Mucosa of descending colon (tissue), 1 donor: ENCODE data around the gene TRAPPC5.

DNA sequence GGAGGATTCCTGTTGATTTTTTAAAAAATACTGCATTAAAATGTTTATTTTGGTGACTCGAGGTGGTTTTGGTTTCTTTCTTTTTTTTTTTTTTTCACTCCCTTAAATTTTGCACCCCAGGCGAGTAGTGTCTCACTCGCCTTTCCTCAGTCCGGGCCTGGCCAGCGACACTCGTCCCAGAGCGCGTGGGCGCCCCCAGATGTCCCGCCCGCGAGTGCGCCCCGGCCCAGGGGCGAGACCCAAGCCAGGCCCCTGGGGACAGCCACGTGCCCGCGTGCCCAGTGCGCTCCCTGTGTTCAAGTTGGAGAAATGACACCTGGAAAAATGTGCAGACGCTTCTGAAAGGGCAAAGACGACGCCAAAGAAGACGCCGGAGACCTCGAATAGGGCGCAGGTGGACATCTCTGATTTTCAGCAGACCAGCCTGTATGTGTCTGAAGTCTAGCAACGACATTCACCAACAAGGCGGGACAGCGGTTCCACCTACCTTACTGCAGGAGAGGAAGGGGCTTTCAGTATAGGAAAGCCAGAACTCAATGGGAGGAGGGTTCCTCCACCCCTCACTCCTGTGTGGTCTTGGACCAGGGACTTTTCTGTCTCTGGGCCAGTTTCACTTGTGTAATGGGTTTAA is 608 bp upstream of the INSR start:
- PRO-cap = bidirectional peak, plus-strand start at position 329 of the sequence, minus-strand start at position 197 of the sequence

GRCh38 chr19:7355419-7355706 is 6.6 kb downstream of the ARHGEF18 start:
- PRO-cap = no peak

DNA sequence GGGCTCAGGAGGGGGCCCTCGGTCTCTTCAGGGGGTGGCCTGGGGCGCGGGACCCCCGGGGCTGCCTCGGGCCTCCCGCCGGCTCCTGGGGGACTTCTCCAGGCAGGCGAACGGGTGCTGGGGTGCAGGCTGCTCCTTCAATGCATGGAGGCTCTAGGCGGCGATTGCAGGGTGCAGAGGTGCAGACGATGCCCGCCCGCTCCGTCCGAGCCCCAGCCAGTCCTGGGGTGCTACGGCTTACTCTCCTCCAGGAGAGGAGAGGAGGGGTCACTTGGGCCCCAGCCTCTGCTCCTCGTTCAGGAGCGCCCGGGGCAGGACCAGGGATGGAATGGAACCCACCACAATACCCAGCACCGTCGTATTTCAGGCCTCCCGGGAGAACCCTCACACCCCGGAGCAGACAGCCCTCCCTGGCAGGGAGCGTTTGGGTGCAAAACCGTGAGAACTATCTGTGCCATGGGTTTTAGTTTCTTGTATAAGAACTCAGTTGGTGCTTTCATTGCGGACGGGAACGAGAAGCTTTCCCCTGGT is 46.6 kb downstream of the ARHGEF18 start:
- PRO-cap = no peak

DNA sequence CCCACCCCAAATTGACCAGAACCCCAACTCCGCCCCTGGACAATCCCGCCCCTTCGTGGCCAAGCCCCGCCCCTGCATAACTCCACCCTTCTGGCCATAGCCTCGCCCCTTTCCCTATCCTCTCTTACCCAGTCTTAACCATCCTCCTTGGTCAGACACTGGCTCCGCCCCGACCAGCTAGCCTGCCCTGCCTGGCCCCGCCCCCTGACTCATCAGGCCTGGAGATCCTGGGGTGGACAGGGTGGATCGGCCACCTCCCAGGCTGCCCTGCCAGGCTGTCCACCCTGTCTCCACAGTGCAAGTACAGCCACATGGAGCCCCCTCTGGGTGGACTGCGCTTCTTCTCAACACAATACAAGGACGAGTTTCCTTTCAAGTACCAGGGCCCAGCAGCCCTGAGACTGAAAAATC is 8.0 kb upstream of the ZNF358 start:
- PRO-cap = no peak

GRCh38 chr19:7516281-7516547 is 311 bp downstream of the ZNF358 start:
- PRO-cap = no peak

- PRO-cap = no peak
Observed at GRCh38 chr19:7516548-7516878, 610 bp downstream of the ZNF358 start.

DNA sequence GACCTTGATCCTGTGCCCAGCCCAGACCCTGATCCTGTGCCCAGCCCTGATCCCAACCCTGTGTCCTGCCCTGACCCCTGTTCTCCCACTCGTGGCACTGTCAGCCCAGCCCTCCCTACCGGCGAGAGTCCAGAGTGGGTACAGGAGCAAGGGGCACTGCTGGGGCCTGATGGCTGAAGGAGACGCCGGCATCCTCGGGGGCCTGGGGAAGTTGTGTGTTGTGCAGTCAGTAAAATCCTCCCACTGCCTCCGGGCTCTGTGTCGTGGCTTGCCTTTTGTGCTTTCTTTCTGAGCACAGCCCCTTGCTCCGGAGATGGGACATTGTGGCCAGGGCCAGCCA is 1.7 kb upstream of the MCOLN1 start:
- PRO-cap = no peak

DNA sequence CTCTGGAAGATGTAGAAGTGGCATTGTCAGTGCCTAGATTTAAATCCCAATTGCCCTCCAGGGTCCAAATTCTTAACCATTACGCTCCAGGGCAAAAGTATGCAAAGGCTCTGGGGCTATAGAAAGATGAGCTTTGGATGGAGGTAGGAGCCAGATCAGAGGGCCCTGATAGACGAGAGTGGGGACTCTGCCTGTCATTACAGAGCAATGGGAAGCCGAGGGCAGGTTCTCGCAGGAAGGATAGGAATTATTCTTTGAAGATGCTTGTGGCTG is 664 bp upstream of the MCOLN1 start:
- PRO-cap = no peak

DNA sequence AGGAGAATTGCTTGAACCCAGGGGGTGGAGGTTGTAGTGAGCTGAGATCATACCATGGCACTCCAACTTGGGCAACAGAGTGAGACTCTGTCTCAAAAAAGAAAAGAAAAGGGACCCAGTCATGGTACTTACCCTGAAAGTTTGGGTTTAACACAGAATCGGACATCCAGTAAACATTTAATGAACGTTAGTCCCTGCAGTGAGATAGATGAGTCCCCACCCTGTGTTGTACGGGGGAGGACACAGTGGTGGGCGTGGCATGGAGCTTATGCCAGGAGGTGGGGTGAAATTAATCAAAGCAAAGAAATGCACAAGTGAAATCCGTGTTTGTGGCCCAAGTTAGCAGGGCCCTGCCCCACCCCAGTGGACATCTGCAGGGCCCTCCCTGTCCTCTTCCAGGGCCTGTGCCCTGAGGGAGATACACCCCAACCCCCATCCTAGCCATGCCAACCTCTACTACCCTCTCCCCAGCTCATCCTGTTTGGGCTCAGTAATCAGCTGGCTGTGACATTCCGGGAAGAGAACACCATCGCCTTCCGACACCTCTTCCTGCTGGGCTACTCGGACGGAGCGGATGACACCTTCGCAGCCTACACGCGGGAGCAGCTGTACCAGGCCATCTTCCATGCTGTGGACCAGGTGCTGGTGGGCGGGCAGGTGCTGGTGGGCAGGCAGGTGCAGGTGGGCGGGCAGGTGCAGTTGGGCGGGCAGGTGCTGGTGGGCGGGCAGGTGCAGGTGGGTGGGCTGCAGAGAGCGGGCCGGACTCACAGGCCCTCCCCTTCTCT is 3.7 kb downstream of the MCOLN1 start:
- PRO-cap = no peak

GRCh38 chr19:7530193-7530901 is 5.2 kb upstream of the PNPLA6 start:
- PRO-cap = no peak

DNA sequence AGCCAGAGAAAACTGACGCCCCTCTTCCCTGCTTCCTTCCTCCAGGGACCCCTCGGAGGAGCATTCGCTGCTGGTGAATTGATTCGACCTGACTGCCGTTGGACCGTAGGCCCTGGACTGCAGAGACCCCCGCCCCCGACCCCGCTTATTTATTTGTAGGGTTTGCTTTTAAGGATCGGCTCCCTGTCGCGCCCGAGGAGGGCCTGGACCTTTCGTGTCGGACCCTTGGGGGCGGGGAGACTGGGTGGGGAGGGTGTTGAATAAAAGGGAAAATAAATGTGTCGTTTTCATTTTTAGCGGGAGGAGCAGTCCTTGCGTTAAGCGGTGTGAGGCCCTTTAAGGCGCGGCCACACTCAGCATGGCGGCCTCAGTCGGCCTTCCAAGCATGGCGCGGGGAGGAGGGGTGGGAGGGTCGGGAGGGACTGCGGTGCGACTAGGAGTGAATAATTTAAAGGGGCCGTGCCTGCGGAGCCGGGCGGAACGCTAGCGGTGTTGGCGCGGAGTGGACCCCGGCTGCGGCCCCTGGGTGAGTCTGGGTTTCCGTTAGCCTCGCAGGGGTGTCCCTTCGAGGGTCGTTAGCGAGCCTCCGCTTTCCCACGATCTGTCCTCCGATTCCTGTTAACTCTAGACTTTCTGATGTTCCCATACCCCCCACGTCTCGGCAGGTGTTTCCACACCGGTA is 1.7 kb upstream of the PNPLA6 start:
- PRO-cap = unidirectional peak, plus-strand start at position 451 of the sequence

DNA sequence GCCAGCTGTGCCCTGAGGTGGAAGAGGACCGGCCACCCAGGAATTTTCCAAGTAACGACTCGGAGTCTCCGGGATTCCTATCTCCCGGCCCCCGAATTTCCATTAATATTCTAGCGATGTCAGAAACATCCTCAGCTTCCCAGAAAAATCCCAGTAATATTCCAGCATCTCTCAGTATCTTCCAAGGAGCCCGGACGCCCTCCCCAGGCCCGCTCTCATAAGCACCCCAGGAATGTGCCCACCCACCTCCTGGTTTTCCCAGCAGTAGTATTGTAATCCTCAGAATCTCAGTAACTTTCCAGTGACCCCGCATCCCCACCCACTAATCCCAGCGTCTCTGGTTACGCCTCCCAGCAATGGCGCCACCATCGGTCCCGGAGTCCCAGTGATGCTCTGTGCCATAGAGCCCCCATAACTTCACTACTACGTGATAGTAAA is 1.1 kb upstream of the PNPLA6 start:
- PRO-cap = no peak

GRCh38 chr19:7612800-7613682 is 16.3 kb downstream of the XAB2 start:
- PRO-cap = no peak

- PRO-cap = no peak
Observed at GRCh38 chr19:7623058-7623388, 6.3 kb downstream of the XAB2 start.

GRCh38 chr19:7648340-7648906 is 11.5 kb downstream of the STXBP2 start:
- PRO-cap = no peak

DNA sequence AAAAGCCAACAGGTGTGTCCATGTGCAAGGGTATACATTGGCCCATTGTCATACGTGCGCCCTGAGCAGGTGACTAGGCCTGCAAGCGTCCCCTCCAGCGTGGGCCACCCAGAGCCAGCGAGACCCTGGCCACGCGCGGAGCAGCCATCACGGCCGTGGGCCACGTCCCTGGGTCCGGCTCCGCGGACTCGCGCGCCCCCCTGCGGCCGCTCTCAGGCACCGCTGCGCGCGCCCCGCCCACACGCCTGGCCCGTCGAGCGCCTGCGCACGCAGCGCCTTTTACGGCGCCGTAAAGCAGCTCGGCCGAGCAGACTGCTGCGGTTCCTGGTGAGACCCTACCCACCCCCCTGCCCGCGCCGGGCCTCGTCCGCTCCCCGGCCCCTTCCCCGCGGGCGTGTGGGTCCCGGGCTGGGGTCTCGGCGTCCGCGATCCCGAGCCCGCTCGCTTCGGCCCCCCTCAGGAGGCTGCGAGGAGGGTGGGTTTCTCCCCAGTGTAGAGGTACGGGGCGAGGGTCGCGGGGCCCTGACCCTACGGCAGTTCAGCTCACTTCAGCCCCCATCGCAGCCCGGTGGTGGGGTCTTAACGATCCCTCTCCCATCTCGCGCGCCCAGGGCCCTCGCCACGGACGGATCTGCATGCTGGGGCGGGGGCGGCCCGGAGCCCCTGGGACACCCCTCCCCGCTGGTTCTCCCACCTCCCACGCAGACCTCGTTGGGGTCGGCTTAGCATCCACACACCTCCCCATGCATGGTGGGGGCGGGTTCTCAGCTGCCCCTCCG is at the start of gene TRAPPC5:
Gene TRAPPC5, plus strand, starts transcription at position 282 of the 779 bp plus-strand sequence.
- PRO-cap = bidirectional peak, plus-strand start at position 310 of the sequence, minus-strand start at position 192 of the sequence

GRCh38 chr19:7784055-7784386 is 21.0 kb downstream of the CLEC4M start:
- PRO-cap = no peak

DNA sequence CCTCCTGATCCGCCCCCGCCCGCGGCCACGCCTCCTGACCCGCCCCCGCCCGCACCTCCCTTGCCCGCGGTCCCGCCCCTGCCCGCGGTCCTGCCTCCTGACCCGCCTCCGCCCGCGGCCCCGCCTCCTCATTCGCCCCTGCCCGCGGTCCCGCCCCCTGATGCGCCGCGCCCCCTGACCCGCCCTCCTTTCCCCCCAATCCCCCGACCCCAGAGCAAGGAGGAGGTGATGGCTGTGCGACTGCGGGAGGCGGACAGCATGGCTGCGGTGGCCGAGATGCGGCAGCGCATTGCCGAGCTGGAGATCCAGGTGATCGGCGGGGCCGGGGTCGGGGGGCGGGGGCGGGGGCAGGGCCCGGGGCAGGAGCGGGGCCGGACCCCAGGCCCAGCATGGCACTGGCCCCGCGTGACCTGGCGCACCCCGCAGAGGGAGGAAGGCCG is 11.4 kb downstream of the PRR36 start:
- PRO-cap = no peak

- PRO-cap = no peak
Observed at GRCh38 chr19:7870760-7871259, 3.4 kb downstream of the PRR36 start.

DNA sequence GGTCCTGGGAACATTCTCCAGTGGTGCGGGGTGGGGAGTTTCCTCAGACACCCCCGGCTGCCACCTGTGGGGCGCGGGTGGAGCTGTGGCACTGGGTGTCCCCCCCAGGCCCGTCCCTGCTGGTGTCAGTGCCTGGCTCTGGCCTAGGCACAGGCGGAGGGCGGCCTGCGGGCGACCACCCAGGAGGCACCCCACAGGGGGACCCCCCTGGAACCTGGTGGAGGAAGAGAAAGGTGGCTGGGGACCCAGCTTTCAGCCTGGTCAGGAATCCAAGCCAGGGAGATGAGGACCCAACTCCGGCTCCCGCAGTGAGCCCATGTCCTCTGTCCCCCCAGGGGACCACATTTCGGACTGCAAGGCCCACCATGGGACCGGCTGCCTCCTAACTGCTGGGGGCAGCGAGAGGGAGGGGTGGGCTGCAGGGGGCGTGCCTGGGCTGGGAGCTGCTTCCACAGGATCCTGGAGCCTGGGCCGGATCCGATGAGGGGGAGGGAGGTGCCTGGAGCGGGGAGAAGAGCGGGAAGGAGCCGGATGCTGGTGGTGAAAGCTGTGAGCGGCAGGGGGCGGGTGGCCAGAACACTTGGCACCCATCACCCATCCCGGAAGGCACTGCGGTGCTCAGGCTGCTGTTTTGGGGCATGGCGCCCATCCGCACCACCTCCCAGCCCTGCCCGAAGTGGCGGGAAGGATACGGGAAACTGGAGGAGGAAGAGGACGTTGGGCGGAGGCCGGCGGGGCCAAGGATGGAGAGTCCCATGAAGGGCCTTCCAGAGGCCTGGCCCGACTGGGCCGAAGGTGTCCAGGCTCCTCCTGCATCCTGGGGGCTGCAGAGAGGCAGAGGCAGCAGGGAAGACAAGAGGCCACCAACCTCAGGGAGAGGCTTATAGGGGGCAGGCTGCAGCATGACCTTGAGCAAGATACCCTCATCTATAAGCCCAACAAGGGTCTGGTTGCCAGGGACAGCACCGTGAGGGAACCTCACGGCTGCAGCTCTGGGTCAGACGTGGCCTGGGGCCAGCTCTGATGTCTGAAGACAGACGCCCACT is 5.6 kb upstream of the CTXN1 start:
- PRO-cap = no peak